Measurements from ENCODE around the gene PDXK.

DNA sequence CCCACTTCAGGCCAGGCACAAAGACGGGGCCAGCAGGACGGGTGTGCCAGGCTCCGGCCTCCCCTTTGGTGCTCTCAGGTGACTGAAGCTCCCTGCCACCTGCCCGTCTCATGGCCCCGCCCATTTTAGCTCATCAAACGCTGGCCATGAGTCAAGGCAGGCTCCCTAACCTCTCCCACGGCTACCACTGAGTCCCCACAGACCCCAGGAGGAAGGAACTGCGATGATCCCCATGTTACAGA, 109.6 kb downstream of the CRYAA start:
- PRO-cap, 2 experiments: no peak in any of the 2 experiments

DNA sequence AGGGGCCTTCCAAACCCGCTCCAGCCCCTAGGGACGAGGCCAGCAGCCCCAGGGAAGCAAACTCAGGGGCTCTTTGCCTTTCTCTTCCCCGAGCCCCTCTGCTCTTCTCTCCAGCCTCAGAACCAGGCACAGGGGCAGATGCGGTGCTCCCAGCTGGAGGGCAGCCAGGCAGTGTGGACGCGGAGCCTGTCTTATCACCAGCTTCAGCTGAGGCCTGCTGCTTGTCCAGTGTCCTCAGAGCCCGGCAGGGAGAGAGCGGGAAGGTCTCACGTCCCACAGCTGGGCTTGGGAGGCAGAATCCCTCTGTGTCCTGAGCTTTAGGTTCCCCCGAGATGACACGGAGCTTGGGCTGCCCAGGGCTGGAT, 127.6 kb downstream of the SIK1 start:
- PRO-cap, 2 experiments: no peak in any of the 2 experiments

GRCh38 chr21:43345784-43346436, 81.0 kb downstream of the SIK1 start:
- PRO-cap, 2 experiments: no peak in any of the 2 experiments

DNA sequence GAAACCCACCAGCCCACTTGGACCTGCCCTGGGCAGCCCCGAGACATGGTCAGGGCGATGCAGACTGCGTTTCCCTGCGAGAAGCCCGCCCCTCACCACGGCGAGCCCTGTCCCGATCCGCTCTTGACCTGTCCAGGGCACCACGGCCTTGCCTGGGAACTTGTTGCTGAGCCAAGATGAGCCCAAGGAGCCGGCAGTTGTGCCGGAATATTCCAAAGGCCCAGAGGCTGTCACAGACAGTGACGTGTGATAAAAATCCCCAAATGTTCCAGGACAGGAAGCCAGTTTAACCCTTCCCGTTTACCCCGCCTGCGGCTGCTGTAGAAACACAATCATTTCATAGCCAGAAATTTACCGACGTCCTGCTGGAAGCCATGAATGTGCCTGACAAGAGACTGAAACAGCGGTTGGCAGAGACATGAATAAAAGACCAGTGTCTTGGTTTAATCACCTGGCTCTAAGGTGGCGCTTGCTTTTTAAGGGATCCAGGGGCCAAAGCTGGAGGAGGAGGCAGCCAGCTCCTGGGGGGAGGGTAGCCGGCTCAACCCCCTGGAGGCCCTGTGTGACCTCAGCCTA, 78.0 kb downstream of the SIK1 start:
- PRO-cap, 2 experiments: peak in 2 of 2 experiments; most common plus-strand start position 346 of the sequence (in 2); most common minus-strand start position 150 of the sequence (in 2)

DNA sequence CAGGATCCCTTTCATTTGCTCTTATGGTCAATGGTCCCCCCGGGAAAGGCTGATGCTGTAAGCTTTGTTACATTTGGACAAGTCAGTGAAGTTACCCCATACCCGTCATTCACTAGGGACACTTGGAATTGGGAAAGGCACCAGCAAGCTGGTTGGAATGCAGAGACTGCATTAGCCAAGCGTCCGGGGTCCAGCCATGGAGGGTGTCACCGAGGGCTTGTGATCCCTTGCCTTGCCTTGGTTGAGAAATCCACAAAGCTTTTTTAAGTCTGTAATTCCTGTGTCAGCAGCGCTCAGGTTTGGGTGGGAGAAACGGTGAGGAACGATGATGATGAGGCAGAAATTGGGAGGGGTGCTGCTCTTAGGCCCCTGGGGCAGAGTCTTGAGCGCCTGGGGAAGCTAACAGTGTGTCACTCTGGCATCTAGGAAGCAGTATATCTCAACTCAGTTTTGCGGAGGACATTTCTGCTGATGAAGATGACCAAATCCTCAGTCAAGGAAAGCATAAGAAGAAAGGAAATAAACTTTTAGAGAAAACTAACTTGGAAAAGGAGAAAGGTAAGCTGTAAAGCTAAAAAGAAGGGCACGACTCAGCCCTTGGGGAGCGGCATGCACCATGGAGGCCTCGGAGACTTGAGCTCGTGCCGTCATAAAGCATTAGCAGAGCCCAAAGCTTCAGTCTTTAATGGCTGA, 27.2 kb downstream of the RRP1B start:
- PRO-cap, 2 experiments: no peak in any of the 2 experiments

DNA sequence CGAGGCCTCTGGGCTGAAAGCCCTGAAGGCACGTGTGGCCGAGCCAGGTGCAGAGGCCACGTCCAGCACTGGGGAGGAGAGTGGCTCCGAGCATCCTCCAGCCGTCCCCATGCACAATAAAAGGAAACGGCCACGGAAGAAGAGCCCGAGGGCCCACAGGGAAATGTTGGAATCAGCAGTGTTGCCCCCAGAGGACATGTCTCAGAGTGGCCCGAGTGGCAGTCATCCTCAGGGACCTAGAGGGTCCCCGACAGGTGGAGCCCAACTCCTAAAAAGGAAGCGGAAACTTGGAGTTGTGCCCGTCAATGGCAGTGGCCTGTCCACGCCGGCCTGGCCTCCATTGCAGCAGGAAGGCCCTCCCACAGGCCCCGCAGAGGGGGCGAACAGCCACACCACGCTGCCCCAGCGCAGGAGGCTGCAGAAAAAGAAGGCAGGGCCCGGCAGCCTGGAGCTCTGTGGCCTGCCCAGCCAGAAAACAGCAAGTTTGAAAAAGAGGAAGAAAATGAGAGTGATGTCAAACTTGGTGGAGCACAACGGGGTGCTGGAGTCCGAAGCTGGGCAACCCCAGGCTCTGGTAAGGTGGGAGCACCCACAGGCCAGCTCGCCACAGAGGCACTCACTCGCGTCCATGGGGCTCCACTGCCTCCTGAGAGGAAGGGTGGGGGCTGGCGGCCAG, 28.4 kb downstream of the RRP1B start:
- PRO-cap, 2 experiments: no peak in any of the 2 experiments

GRCh38 chr21:43702754-43703396, 16.1 kb upstream of the PDXK start:
- PRO-cap, 2 experiments: no peak in any of the 2 experiments

DNA sequence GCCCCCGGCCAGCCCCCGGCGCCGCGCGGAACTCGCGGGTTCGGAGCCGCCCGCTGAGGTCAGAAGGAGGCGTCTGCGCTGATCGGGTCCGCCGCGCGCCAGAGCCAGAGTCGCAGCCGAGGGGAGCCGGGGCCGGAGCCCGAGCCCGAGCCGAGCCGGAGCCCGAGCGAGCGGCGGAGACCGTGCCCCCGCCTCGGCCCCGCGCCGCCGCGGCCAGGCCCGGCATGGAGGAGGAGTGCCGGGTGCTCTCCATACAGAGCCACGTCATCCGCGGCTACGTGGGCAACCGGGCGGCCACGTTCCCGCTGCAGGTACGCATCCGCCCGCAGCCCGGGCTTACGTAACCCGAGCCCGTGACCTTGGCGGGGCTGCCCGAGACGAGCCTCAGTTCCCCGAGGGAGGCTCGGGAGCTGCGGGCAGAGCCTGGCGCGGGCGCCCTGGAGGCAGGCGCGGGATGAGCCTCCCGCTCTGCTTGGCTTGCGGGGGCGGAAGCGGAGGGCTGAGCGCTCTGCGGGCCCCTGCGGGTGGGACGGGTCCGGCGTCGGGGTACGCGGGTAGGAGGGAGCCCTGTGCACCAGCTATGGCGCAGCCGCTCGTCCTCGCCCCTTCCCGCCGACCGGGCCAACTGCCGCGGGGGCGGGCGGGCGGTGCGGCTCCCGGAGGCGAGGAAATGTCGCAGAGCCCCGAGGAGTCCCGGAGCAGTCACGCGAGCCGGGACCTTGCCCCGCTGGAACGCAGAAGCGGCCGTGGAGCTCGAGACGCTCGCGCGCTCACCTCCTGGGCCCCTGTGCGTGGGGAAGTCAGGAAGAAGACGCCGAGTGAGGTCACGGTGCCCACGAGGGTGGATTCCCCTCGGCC, at the start of gene PDXK:
Gene PDXK, plus strand, starts transcription at position 59 of the 858 bp plus-strand sequence.
- PRO-cap, 2 experiments: peak in 2 of 2 experiments; most common plus-strand start position 387 of the sequence (in 2); most common minus-strand start position 226 of the sequence (in 1)

- PRO-cap, 2 experiments: peak in 1 of 2 experiments; most common plus-strand start chr21:43720016 (in 1)
Measured at GRCh38 chr21:43719929-43720303, 987 bp downstream of the PDXK start.

GRCh38 chr21:43720544-43720806, 1.5 kb downstream of the PDXK start:
- PRO-cap, 2 experiments: no peak in any of the 2 experiments

- PRO-cap, 2 experiments: no peak in any of the 2 experiments
Measured at GRCh38 chr21:43732126-43732822, 13.3 kb downstream of the PDXK start.

- PRO-cap, 2 experiments: no peak in any of the 2 experiments
Measured at GRCh38 chr21:43738065-43738900, 19.4 kb downstream of the PDXK start.

DNA sequence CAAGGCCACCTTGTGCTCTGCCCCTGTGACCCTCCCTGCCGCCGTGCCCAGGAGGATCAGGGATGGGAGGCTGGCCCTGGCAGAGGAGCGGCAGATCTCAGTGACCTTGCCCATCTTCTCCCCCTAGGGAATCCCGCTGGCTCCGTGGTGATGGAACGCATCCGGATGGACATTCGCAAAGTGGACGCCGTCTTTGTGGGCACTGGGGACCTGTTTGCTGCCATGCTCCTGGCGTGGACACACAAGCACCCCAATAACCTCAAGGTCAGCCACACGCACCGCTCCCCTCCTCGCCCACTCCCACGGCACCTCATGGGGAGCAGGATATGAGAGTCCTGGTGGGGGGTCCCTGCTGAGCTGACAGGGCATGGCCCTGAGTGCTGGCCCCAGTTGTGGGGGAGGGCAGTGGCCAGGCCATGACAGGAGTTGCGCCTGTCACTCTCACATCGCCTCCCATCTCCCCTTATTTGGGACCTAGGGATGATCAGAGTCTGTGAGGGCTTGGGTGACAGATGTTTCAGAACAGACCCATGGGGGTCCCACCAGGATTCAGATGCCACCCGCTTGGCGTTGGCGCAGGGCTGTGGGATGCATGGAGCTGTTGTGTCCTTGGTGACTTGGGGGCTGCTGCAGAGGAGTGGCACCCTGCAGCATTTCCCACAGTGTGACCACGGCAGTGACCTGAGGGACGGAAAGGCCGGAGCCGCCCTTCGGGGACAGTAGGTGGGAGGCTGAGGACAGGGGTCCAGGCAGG, 22.5 kb downstream of the CSTB start:
- PRO-cap, 2 experiments: no peak in any of the 2 experiments

DNA sequence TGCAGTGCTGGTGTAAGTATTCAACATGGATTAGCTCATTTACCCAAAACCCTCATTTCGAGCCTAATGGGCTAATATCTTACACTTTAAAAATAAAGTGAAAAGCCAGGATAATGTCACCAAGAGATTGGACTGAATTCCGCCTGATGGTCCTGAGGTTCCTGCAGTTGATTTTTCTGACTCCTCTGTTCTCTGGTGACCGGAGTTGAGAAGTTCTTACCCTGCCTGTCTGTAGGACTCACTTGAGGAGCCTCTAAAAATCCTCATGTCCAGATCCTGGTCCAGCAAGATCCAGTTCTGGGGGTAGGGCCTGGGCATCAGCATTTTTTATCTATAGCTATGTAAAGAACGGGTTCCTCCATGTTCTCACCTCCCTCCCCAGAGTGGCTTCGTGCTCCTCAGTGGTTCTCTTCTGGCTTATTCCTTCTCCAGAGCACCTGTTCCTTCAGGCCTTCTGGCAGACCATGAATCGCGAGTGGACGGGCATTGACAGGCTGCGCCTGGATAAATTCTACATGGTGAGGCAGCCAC, 3.6 kb downstream of the RRP1 start:
- PRO-cap, 2 experiments: no peak in any of the 2 experiments

- PRO-cap, 2 experiments: no peak in any of the 2 experiments
Measured at GRCh38 chr21:43870958-43871829, 6.2 kb downstream of the AGPAT3 start.

DNA sequence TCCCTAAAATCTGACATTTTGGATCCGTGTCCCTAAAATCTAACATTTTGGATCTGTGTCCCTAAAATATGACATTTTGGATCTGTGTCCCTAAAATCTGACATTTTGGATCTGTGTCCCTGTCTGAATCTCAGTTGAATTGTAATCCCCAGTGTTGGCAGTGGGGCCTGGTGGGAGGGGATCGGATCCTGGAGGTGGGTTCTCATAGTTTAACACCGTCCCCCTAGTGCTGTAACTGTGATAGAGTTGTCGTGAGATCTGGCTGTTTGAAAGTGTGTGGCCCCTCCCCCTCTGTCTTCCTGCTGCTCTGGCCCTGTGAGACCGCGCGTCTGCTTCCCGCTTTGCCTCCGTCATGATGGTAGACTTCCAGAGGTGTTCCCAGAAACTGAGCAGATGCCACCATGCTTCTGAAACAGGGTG, 24.9 kb downstream of the AGPAT3 start:
- PRO-cap, 2 experiments: no peak in any of the 2 experiments

- PRO-cap, 2 experiments: no peak in any of the 2 experiments
Measured at GRCh38 chr21:43917674-43917859, 52.5 kb downstream of the AGPAT3 start.

GRCh38 chr21:43921984-43922559, 57.0 kb downstream of the AGPAT3 start:
- PRO-cap, 2 experiments: no peak in any of the 2 experiments

- PRO-cap, 2 experiments: no peak in any of the 2 experiments
Measured at GRCh38 chr21:43978031-43978403, 34.1 kb upstream of the TRAPPC10 start.

GRCh38 chr21:44034457-44035308, 22.6 kb downstream of the TRAPPC10 start:
- PRO-cap, 2 experiments: no peak in any of the 2 experiments